Left cardiac atrium (tissue), 1 donor: ENCODE measurements around the genes IGFLR1 and ALKBH6.

DNA sequence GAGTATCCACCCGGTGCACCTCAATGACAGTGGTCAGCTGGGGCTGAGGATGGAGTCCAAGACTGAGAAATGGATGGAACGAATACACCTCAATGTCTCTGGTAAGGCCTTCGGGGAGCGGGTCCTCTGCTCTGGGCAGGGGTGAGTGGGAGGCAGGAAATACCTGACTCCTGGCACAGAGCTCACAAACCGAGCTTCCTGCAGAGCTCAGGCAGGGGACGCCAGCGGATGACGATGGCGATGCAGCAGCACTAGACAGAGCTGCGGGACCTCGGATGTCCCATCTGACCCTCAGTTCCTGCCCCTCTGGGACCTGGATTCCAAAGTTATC, 3.8 kb downstream of the CD22 start:
- PRO-cap, result no peak

- PRO-cap, result no peak
Observed at GRCh38 chr19:35345865-35346500, 1.7 kb upstream of the FFAR1 start.

DNA sequence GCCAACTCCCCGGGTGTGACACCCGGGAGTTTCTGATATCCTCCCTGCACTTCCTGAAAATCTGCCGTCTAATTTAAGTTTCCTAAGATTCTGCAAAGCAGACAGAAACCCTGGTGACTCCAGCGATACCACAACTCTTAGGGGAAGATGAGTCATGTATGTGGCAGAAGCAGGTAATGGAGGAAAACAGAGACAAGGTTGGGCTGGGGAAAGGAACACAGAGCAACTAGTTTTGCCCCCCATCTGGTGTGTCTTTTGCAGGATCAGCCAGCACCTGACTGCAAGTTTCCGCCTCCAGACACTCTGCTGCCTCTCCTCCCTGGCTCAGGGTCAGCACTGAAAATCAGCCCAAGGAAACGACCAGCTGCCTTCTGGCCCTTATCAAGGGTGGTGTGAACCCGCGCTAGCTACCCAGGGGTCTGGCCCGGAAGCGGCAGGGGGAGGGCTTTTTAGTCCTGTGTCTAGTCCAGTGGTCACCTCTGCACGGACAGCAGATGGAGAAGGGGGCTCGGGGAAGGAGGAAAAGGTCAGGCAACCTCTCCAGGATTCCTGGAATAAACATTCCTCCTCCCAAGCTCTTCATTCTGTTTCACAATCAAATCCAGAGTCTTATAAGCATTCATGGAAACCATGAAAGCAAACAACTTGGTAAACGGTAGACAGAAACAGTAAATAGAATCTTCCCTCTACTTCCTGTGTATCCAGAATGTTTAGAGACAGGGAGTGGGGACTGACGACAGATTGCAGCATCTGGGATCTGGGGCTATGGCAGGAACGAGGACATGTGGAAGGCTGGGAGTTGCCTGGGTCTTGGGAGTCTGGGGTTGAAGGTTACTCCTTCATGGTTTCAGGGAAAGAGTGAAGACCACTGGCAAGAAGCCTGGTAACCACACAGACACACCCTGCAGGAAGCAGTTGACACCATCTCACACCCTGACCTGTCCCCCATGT, 11.1 kb upstream of the FFAR2 start:
- PRO-cap, result no peak

DNA sequence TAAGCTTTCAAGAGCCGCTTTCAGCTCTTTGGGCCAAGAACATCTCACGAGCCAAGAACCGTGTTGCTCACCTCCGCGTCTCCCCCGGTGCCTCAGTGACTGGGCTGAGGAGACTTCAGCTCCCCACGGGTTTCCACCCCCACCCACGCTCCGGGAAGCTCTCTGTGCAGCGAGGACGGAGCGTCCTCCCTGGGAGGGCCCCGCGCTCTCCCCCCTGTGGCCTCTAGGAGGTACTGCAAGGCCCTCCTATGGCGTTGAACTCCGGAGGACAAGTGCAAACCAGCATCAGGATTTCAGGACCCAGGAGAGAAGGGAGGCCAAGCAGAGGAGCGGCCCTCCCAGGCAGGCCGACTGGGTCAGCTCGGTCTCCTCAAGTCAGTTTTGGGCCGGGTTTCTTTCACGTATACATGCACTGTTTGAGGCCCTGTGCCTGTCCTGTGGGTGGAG, 5.1 kb upstream of the KRTDAP start:
- PRO-cap, result no peak

DNA sequence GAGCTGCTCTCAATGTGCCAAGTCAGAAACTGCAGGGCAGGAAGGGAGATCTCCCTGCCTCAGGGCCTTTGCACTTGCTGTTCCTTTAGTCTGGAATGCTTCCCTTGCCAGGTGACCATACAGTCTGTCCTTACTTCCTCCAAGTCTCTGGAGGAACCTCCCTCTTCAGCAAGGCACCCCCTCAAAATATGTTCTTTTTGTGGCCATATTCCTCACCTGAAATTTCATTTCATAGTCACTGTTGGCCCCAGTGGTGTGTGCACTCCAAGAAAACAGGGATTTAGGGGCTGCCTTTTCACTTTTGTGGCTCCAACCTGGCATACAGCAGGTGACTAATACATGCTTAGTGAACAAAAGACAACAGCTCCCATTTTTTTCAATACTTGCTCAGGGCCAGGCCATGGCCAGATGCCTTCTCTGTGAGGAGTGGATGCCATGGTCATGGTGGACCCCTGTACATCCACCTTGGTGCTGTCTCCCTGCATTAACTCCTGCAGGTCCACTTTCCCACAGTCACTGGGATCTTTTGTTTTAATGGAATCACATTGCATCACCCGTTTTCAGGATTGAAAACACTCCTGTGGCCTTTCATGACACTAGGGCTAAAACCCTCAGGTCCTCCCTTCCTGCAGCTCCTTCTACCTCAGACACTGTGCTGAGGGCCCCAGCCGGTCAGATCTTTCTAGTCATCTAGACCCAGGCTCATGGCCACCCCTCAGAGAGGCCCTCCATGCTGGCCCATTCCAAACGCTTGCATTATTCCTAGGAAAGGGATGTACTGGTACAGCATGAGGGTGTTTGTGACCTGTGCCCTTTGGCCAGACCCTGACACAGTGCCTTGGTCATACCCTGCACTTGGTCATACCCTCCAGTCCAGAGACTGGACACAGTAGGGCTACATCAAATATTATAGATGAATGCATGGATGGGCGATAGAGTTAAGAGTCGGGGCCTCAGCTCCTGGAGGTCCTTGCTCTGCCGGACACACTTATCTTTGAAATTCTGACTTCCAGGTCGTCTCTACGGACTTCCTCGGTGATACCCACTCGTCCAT, 1.2 kb upstream of the TMEM147 start:
- PRO-cap, result no peak

DNA sequence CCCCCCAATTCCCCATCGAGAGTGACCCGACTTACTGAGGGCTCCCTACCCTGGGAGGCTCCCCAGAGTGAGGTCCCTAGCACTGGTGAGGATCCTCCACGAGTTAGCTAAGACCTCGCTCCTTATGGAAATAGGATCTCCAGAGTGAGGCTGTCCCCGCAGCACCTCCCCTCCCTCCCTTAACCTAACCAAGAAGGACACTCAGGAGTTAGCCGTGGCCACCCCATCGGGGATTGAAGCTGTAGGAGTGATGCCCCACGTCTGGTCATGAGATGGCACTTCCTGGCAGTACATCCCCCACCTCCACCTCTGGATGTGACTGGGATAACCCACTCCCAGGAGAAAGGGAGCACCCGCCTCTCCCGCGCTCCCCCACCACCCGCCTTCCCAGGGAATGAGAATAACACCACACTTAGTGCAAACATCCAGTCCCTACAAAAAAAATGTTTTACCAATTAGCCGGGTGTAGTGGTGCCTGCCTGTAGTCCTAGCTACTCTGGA, 496 bp downstream of the HAUS5 start:
- PRO-cap, result no peak

DNA sequence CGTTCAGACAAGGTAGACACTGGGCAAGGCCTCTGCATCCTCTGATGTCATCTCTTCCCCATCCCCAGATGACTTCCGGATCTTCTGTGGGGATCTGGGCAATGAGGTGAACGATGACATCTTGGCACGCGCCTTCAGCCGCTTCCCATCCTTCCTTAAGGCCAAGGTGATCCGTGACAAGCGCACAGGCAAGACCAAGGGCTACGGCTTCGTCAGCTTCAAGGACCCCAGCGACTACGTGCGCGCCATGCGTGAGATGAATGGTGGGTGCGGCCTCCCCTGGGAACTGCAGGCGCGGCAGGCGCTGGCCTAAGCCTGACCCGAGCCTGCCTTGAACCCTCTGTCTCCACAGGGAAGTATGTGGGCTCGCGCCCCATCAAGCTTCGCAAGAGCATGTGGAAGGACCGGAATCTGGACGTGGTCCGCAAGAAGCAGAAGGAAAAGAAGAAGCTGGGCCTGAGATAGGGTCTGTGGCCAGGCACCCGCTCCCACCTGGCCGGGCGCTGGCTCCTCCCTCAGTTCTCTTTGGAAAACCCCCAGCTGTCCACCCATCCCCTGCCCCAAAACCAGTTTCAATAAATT, 4.4 kb upstream of the ETV2 start:
- PRO-cap, result no peak

GRCh38 chr19:35733485-35734634, 8.4 kb downstream of the IGFLR1 start:
- PRO-cap, result no peak

GRCh38 chr19:35741894-35742945, at the start of gene IGFLR1:
Gene IGFLR1, minus strand, starts transcription at chr19:35742452.
- PRO-cap, result no peak

DNA sequence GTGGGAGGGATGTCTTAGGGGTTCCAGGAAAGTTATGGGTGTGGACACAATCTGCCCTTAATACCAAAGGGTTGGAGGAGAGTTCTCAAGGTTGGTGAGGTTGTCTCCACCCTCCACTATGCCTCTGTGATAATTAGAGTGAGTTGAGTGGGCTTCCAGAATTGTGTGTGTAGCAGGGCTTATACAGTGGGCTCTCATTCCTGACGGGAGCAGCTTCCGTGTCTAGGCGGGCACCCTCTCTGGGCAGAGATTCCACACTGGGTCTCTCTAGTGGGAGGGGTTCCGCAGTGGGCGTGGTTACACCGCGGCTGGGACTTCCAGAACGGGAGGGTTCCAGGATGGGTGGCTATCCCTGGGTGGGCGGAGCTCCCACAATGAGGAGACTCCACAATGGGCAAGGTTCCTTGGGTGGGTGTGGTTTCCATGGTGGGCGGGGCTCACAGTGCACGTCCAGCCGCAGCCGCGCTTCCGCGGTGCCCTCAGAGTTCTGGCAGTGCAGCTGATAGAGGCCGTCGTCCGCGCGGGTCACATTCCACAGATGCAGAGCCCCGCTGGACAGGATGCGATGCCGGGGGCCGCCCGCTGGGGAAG, 8.5 kb downstream of the NPHS1 start:
- PRO-cap, result no peak

DNA sequence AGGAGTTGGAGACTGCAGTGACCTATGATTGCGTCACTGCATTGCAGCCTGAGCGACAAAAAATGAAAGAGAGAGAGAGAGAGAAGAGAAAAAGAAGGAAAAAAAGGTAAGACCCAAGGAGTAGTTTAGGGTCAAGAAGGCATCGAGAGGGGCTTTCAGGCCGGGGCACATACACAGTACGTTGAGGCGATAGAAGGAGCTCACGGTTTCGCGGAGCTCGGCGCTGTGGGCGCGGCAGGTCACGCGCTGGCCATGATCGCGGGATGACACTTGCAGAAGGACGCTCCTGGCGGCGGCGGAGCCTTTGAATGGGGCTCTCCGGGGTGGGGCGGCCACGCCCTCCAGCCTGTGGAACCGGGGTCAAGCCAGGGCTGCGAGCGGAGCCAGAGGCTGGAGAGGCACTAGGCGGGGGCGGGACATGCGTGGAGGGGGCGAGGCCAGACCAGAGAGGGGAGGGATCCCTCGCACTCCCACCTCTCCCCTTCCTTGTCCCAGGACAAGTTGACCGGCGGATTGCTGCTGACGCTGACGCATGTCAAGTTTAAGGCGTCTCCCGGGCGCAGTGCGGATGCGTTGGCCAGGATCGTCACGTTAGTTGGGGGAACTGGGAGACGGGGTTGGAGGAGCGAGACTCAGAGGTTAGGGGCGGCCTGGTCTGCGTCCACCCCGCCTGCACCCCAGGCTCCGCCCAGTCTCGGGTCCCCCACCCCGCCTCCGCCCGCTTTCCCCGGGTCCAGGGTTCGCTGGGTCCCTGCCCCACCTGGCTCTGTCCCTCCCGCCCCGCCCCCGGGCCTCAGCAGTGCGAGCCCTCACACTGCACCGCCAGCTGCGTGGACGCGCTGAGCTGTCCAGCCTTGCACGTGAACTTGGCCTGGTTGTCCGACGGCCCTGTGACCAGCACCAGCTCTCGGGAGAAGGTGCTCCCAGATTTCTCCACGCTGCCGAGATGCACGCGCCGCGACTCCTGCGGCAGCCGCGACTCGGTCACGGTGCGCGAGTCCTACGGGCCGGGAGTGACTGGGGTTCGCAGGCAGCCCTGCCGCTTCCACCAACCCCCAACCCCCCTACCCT, 6.8 kb downstream of the NPHS1 start:
- PRO-cap, result no peak

- PRO-cap, result no peak
Observed at GRCh38 chr19:35879575-35880126, 11.3 kb downstream of the APLP1 start.

- PRO-cap, result no peak
Observed at GRCh38 chr19:35886988-35887545, 15.3 kb upstream of the HCST start.

- PRO-cap, result bidirectional peak, plus-strand start at chr19:36014511, minus-strand start at chr19:36014207
Observed at GRCh38 chr19:36013825-36014328, at the start of gene ALKBH6. Gene ALKBH6, minus strand, starts transcription at chr19:36014213.

GRCh38 chr19:36136878-36137516, 2.9 kb upstream of the CAPNS1 start:
- PRO-cap, result unidirectional peak, minus-strand start at chr19:36137089

GRCh38 chr19:36152002-36152338, 277 bp downstream of the COX7A1 start:
- PRO-cap, result no peak

GRCh38 chr19:36159248-36160319, 7.3 kb upstream of the COX7A1 start:
- PRO-cap, result no peak

GRCh38 chr19:36337212-36337623, 41.8 kb downstream of the ZFP14 start:
- PRO-cap, result no peak

- PRO-cap, result bidirectional peak, plus-strand start at chr19:36421712, minus-strand start at chr19:36421632
Observed at GRCh38 chr19:36420882-36422127, 2.9 kb upstream of the ZFP82 start.

DNA sequence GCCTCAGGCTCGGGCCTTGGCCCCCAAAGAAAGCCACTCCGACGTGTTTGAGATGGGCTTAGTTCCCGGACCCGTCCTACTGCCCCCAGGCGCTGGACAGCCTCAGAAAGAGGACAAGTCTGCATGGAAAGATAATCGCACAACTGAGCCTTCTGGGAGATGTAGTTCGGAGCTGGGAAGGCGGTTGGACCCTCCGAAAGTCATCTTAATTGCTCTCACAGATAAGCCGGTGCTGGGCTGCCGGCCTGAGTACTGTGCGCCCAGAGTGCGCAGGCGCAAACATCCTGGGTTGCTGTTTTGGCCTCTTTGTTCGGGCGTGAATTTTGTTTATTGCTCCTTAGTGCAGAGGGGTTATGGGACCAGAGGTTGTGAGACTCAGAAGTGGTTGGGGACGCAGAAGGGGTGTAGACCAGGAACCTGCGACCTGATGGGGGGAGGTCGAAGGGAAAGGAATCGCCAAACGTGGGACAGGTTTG, 435 bp upstream of the ZNF566 start:
- PRO-cap, result bidirectional peak, plus-strand start at position 263 of the sequence, minus-strand start at position 104 of the sequence